Hair follicle dermal papilla cell (primary cell): ENCODE measurements around a stretch of chr13.

- CAGE, long polyA plus RNA, result no peak
Measured at GRCh38 chr13:112743209-112744135, 53.6 kb downstream of the ATP11A start.

DNA sequence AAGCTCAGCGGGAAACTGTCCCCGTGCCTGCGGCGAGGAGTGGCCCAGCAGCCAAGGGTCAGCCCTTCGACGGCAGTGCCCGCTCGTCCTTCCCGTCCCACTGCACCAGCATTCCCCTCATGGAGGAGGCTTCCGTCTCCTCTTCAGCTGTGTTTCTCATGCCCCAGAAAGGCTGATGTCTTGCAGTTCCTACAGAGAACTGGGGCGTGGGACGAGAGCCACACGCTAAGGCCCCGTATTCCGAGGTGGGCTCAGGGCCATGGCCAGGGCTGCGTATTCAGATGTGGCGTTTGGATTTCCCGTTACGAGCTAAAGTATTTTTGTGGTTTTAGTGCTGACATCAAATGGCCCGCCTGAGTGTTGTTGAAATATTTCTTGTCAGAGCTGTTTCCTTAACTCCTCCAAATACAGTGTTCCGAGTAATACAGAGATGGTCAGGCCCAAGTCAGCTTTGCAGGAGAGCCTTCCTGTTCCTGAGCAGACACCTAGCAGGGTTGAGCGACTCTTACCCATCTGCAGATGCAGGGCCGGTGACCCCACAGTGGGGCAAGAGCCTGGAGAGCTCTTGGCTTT is 93.7 kb downstream of the ATP11A start:
- CAGE, long polyA plus RNA, result no peak

DNA sequence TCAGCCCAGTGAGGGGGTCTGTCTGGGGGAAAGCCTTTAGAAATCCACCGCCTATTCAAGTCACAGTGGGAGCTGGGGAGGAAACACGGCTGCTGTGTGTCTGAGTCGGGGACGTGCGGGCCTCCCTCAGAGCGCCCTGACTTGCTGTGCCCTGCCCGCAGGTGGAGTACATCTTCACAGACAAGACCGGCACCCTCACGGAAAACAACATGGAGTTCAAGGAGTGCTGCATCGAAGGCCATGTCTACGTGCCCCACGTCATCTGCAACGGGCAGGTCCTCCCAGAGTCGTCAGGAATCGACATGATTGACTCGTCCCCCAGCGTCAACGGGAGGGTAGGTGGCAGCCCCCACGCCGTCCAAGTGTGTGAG is 137.8 kb upstream of the MCF2L start:
- CAGE, long polyA plus RNA, result no peak

DNA sequence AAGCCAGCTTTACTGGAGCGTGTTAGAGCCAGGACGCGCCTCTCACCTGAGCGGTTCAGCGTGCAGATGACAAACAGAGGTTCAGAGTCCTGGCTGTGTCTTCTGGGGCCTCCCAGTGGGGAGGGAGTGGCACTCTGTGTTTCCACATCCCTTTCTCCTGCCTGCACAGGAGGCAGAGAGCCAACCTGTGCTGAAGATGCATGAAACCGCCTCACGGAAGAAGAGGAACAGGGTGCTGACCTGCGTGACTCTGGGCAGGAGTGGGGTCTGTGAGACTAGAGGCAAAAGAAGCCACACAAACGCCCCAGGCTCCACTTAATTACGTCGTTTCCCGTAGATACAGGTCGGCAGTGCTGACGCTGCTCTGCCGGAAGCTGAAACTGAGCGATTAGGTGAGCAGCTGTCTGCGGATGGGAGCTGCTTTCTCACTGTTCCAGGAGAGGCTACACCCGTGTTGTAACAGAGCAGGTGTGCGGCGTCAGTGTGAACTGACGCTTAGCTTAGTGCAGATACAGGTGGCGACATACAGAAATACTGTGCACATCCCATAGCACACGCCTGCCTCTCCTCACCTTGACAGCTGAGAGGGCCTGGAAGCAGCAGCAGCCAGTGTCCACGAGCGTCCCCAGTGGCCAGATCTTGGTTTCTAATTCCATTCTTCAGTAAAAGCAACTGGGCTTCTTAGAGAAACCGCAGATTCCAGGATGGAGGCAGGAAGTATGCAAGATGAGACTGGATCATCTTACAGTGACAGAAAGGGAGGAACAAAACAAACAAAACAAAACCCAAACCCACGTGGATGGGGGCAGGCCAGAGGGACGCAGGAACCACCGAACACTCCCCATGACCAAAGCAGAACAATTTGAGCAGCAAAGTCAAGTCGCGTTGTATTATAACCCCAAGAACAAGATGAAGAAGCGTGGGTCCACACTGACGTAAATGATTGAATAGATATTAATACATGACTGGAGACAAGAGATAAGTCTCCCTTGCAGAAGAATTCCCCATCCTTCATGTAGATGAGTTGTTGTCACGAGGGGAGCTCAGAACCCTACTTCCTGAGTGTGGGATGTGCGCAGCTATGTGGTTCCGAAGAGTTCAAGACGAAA is 37.6 kb upstream of the MCF2L start:
- CAGE, long polyA plus RNA, result no peak

- CAGE, long polyA plus RNA, result no peak
Measured at GRCh38 chr13:112983332-112984111, 14.5 kb downstream of the MCF2L start.

- CAGE, long polyA plus RNA, result no peak
Measured at GRCh38 chr13:113151701-113152201, 6.7 kb upstream of the PROZ start.

GRCh38 chr13:113154316-113154706 is 4.1 kb upstream of the PROZ start:
- CAGE, long polyA plus RNA, result no peak

GRCh38 chr13:113326622-113326873 is 29.5 kb downstream of the LAMP1 start:
- CAGE, long polyA plus RNA, result no peak

DNA sequence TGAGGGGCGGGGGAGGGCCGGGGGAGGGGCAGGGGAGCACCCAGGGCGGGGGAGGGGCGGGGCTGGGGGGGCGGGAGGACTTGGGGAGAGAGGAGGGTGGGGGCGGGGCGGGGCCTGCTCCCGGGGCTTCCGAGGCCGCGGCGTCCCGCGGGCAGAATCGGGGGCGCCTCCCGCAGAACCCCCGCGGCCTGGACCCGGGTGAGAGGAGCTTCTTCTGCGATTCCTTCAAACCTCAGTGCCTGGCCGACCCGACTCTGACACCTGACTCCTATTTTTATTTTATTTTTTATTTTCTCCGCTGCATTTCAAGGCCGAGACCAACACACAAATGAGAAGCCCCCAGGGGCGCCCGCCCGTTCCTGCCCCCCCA is 409 bp upstream of the GRTP1 start:
- CAGE, long polyA plus RNA, result no peak

DNA sequence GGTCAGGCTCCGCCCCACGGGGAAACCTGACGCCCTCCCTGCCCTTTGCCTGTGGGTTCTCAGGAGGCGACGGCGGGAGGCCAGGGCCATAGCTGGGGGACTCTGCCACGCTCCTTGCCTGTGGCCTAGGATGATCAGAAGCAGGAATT is 41.3 kb upstream of the GRTP1 start:
- CAGE, long polyA plus RNA, result no peak

- CAGE, long polyA plus RNA, result no peak
Measured at GRCh38 chr13:113454016-113454474, 757 bp upstream of the ADPRHL1 start.

- CAGE, long polyA plus RNA, result no peak
Measured at GRCh38 chr13:113502628-113503042, 11.8 kb downstream of the TMCO3 start.

DNA sequence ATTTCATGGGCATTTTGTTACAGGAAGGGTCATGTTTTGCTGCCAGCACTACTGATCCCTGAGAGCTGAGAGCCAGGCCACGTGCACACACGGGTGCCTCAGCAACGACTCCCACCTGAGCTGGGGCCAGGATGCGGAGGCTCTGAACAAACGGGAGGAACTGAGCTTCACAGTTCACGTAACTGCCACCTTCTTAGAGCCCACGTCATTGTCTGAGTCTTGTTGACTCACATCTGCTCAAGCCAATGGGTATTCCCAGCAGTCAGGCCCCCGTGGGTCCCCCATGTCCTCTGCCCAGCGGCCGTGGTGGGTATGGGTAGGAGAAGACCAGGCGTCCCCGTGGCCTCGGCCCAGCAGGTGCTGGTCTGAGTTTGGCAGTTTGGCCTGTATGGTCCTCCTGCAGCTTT is 16.4 kb upstream of the TMEM255B start:
- CAGE, long polyA plus RNA, result no peak

- CAGE, long polyA plus RNA, result no peak
Measured at GRCh38 chr13:113821436-113821809, 42.5 kb downstream of the GAS6 start.

DNA sequence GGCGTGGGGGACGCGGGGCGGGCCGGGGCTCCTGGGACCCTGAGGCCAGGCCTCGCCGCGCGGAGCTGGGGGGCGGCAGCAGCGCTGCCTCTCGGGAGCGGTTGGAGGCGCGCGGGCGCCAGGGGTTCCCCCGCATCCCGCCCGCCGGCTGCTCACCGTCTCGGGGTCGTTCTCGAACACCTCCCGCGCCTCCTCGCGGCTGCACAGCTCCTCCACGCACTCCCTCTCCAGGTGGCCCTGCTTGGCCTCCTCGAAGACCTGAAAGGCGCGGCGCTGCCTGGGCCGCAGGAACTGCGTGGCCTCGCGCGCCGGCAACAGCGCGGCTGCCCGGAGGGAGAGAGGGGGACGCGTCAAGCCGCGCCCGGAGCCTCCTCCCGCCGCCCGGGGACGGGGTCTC is 459 bp downstream of the GAS6 start:
- CAGE, long polyA plus RNA, result no peak

DNA sequence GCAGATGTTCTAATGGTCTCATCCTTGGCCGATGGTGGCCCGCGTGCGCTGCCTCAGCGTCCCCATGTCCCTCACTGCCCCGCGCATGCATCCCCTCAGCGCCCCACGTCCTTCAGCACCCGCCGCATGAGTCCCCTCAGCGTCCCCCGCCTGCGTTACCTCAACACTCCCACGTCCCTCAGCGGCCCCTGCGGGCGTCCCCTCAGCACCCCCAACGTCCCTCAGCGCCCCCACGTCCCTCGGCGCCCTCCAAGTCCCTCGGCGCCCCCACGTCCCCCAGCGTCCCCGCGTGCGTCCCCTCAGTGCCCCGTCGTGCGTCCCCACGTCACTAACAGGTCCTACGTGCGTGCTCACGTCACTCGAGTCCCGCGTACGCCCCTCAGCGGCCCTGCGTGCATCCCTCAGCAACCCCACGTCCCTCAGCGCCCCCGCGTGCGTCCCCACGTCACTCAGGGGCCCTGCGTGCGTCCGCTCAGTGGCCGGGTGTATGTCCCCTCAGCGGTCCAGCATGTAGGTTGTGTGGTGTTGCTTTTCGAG is 19.4 kb upstream of the GAS6 start:
- CAGE, long polyA plus RNA, result no peak

- CAGE, long polyA plus RNA, result no peak
Measured at GRCh38 chr13:113907720-113908220, 43.9 kb upstream of the GAS6 start.

DNA sequence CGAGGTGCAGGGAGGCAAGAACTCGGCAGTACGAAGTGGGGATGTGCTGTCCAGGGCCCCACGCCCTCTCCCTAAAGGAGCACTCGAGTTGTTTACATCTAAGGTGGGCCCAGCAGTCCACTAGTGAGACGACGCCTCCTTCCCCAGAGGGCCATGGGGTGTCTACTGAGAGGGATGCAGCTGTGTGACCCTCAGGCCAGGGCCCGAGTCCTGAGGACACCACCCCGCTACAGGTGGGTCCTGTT is 4.2 kb downstream of the C13orf46 start:
- CAGE, long polyA plus RNA, result no peak

DNA sequence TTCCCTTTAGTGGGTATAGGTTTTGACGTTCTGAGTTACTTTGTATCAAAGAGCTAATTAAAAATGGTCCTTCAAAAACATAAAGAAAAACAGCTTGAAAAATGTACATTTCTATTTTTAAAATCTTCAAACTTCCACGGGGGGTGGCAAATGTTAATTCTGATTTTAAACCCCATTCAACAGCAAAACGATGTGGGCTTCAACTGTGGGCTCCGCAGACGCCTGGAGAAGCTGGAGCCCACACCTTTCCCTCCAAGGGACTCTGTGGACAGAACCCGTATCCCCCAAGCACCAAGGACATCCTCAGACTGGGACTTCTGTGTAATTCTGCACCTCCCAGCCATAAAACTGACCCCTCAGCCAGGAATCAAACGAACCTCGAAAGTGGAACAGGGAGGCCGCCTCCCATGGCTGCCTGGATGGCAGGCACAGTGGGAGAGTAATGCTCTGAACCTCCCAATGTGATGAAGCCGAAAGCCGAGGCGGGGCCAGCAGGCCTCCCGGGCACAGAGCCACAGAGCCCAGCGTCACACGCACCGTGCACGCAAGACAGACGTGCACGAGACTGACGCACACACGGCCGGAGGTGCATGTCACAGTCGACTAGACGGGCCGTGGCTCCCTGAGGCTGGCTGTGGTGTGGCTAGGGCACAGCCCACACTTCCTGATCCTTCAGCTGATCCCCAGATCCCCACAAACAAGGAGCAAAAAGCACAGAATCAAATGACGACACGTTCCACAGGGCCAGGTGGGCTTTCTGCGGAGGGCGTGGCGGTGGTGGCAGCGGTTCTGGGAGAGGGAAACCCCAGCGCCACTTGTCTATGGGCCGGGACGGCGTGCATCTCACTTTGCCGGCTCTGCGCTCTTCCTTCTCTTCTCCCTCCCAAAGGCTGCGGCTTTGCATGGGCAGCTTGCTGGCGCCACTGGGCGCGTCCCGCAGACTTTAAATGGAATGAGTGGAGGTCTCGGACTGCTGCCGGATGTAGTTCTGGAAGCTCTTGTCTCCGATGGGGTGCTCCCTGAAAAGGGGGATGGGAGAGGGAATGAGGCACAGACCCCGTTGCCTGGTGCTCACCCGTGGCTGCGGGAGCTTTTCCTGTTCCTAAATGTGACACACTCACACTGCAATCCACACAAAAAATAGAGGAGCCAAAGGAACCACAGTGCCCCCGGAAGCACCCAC is 4.9 kb upstream of the C13orf46 start:
- CAGE, long polyA plus RNA, result no peak

DNA sequence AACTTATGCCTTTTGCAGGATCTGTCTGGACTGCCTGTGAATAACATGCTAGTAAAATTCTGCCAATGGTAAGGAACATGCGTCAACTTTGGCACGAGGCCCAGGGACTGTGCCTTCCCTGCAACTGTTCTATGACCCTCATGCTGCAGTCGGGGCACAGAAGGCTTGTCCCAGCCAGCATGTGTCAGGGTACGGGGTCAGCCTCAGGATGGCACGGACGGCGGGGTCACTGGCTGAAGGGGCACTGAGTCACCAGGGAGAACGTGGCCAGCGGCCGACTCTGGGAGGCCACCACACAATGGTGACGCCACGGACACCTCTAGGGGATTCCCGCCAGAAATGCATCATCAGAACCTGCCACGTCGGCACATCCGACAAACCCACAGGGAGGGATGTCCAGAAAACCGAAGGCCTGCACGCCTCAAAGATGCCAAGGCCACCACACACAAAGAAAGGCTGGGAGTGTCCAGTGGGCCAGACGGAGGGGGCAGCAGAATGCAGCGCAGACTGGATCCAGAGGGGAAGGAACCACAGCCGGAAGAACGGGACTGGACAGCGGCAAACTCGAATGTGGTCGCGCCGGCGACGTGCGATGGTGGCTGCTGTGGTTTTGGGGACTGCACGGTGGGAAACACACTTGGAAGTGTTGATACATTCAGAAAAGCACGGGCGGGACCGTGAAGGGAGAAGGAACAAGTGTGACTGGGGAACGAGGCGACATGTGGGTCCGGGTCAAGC is 24.6 kb upstream of the C13orf46 start:
- CAGE, long polyA plus RNA, result no peak